Mesenchymal stem cell of the bone marrow (primary cell): ENCODE measurements around a stretch of chr18.

- CAGE, long polyA plus RNA: no peak
Observed at GRCh38 chr18:7127859-7128429, 10.3 kb upstream of the LAMA1 start.

DNA sequence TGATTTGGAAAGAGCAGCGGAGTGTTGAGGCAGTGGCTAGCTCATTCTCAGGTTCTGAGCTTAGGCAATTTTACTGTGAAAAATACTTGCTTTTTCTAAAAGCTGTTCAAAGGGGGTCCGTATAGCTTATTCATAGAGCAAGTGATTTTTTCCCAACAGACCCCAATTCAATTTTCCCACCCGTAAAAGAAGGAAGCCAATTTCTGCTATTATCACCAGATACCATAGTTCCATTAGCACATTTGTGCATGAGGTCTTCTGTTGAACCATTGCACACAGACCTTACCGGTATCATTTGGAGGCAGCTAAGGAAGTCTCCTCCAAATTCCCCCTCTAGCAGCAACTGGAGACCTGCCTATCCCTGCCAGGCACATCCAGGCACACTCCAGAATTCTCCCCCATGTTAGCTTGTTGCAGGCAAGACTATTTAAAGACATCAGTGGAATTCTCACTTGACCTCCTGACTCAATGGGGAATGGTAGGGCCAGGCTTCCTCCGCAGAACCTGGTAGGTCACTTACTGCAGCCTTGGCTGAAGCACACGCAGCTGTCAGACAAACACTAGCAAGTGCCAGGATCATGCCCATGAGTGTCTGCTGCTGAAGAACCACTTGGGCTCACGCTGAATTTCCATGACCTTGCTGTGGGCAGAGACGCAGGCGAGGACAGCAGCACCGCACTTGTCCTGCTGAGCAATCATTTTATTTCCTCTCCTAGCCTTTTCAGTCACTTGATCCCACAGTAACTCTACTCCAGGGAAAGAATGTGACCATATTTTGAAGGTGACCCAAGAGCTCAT is 3.1 kb downstream of the LRRC30 start:
- CAGE, long polyA plus RNA: no peak

GRCh38 chr18:7370366-7371273 is 139.7 kb downstream of the LRRC30 start:
- CAGE, long polyA plus RNA: no peak

DNA sequence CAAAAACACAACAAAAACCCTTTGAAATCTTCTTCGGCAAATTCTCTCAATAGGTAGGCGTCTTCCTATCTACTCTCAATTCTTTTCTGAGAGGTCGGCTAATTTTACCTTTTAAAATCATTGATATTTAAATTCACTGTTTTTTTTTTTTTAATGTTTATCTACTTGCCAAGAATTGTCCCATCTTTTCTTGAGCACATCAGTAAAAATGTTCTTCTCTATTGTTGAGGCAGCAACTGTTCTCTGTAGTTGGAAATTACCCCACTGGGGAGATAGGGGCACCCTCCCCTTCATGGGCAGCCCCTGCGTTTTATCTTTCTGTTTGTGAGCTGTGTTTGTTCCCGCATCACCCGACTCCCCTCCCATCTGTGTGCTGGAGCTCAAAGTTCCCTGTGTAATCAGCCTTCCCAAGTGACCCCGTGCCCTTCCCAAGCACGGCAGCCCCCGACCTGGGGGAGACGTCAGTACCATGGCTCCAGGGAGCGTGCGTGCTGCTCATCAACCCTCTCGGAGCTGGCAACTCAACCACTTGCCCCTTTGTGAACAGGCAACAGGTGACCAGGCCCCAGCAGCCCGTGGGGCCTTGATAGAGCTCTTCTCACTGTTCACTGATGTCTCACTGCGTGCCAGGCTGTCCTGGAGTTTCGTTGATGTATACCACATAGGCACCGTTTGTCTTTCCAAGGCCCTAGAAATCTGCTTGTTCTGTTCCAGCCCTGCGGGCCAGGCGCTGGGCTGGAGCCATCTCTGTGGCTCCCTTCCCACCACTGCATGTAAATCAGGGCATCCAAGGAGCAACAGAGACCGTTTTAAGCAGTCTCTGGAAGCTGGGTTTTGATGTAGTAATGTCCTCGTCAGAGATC is 107.3 kb upstream of the PTPRM start:
- CAGE, long polyA plus RNA: no peak

DNA sequence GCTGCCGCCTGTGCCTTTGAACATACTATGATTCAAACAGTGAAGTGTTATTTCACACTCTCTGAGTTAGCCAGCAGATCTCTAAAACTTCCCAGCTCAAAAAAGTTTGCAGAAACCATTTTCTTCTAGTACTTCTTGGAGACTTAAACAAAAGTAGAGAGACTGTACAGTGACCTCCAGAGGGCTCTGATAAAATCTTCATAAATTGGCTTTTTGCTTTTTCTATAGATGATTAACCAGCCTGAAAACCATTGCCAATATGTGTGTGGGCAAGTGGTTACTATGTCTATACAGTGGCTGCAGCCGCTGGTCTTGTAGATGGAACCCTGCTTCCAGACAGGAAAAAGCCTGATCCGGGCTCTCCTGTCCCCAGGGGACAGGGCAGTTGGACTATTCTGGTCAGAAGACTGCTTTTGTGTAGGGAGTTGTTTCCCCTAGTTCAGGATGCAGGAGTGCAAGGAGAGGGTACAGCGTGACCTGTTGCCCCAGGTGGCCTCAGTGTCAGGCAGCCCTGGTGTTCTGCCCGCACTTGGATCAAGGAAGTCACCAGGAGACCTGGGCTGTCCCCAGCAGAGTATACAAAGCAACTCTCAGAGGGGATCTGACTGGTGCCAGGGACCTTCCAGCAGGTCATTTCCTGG is 7.3 kb upstream of the PTPRM start:
- CAGE, long polyA plus RNA: no peak

- CAGE, long polyA plus RNA: no peak
Observed at GRCh38 chr18:7566521-7566939, 586 bp upstream of the PTPRM start.

GRCh38 chr18:7577562-7578349 is 10.6 kb downstream of the PTPRM start:
- CAGE, long polyA plus RNA: no peak

DNA sequence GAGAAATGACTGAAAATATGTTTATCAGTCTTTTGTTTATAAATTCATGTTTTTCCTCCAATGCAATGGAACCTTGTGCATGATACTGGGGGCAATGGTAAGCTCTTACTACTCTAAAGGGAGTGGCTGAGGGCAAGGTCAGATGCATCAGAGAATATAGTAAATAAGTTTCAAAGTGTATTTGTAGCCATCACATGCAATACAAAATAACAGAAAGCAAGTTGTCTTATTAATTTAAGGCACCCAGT is 233.1 kb downstream of the PTPRM start:
- CAGE, long polyA plus RNA: no peak

- CAGE, long polyA plus RNA: no peak
Observed at GRCh38 chr18:7802554-7803431, 235.7 kb downstream of the PTPRM start.

GRCh38 chr18:7973485-7974361 is 406.6 kb downstream of the PTPRM start:
- CAGE, long polyA plus RNA: no peak

DNA sequence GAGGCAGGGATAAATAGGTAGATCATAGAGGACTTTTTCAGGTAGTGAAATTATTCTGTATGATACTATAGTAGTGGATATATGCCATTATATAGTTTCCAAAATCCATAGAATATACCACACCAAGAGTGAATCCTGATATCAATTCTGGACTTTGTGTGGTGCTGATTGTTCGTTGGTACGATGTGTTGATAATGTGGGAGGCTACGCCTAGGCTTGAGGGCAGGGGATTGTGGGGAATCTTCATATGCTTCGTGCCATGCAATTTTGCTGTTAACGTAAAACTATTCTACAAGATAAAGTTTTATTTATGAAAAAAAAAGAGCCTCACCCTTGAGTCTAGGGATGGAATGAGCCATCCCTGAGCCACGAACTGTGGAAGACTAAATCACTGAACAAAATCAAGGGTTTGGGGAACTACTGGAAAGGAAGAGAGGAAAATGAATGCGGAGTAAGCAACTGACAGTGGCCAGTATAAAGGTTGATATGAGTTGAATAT is 409.2 kb downstream of the PTPRM start:
- CAGE, long polyA plus RNA: no peak

DNA sequence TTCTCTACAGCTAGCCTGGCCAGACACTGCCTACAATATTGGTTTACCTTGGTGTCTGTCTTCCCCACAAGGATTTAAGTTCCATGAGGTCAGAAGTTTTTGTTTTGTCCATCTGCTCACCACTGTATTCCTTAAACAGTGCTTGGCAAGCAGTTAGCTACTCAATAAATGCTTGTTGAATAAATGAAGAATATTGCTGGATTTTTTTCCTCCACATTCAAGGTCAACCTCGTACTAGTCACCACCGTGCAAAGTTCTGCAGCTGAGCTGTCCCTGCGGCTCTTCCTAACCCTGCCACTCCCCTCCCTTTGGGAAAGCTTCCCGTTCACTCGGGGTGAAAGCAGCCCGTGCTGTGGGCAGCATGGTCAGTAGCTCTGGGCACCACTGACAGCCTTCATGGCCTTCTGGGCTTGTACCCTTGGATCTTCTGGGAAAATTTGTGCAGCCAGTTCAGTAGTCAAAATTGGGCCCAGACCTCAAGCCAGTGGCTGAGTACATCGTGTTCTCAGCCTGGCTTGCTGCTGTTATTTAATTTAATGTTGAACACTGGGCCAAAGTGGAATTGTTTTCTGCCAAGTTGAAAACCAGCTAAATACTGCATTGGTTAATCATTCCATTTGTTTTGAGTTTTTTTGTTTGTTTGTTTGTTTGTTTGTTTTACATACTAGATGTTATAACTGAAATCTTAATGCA is 469.3 kb upstream of the RAB12 start:
- CAGE, long polyA plus RNA: no peak

GRCh38 chr18:8609600-8610394 is 560 bp downstream of the RAB12 start:
- CAGE, long polyA plus RNA: no peak

DNA sequence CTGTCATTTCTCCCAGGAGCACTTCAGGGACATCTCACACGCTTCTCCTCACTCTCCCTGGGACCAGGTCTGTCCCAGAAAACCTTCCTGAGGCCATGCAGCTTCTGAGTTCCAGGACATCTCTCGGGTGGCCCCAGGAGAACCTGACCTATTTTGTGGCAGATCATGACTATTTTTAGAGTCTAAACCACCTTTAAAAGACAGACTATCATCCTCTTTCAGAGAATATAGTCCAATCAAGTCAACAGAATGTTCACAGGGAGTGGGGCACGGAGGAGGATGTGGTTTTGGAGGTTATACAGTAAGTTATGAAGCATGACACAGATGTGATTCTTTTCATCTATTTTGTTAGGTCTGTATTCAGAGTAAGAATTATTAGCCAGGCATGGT is 50.1 kb downstream of the MTCL1 start:
- CAGE, long polyA plus RNA: no peak

DNA sequence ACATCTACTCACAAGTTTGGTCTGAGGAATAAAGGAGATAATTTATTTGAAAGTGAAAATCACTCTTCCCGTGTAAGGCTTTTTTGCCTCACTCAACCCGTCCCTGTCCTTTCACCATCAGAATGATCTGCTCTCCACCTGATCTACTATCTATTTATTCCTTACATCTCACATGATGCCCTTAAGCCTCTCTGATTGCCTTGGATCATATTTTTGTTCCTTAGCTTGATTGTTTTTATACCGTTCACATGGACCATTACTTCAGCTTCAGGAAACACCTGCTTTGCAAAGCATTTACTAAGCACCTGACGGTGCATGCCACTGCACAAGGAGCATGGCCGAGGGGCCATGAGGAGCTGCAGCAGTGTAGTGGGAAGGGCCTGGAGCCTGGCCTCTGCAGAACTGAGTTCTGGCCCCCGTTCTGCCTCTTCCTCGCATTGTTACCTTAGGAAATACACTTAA is 124.2 kb upstream of the NDUFV2 start:
- CAGE, long polyA plus RNA: no peak

DNA sequence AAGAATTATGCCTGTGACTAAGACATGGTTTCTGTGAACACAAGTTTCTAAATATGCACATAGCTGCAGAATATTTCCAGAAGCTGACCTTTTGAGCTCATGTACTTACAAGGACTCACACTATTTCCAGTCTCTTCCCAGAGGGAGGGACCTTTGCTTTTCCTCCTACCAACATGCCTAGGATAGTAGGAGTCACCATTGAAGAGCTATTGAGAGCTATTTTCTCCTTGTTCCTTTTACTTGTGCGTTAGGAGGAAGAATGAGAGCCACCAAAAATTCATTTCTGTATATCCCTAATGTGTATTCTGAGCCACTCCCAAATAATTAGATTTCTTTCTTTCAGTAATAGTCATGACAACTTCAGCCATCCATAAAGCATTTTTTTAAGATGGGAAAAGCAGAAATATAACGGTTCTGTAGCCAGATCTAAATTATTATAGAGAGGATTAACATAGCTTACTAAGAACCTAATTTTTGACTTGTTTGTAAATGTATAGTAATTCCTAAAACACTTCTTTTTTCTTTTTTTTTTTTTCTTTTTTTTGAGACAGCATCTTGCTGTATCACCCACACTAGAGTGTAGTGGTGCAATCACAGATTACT is 81.7 kb downstream of the ANKRD12 start:
- CAGE, long polyA plus RNA: no peak

- CAGE, long polyA plus RNA: no peak
Observed at GRCh38 chr18:9255109-9256225, 79.1 kb upstream of the TWSG1 start.

- CAGE, long polyA plus RNA: no peak
Observed at GRCh38 chr18:9418021-9418369, 57.3 kb upstream of the RALBP1 start.

GRCh38 chr18:9524422-9524877 is 49.1 kb downstream of the RALBP1 start:
- CAGE, long polyA plus RNA: no peak

DNA sequence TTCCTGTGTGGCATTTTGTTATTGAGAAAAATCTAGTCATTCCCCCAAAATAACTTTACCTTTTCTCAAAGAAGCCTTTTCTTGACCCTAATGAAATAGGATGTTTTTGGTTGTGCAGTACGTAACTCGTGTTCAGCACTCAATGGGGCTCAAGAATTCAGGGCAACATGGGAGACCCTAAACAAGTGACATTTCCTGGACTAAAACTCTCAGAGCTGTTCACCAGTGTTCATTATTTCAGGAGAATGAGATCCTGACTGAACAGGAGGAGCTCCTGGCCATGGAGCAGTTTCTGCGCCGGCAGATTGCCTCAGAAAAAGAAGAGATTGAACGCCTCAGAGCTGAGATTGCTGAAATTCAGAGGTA is 57.8 kb downstream of the RALBP1 start:
- CAGE, long polyA plus RNA: no peak